Gallbladder (tissue), 1 donor: ENCODE measurements around a stretch of chr2.

DNA sequence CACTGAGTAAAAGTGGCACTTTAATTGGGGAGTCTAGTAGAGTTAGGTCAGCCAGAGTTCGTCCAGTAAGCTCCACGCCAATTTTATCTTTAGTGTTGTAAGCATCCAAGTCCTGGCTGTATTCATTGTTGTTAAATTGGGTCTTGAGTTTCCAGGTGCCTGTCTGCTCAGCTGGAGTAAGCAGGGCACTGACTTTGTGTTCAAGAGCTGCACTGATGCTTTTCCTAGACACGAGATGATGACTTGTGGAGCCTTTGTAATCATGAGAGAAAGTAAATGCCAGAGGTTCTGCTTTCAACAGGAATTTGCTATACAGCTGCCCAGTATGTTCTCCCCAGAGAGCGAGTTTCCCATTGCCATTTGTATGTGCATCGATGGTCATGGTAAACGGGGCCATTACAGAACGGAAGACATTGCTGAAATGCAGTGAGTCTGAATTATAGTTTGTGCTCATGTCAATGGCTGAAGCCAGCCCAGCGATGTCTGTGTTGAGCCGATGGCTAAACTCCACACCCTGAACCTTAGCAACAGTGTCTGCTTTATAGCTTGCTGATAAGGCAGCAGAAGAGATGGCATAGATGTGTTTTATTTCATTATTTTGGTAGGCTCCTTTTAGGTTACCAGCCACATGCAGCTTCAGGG, 33.0 kb downstream of the APOB start:
- PRO-cap: no peak

DNA sequence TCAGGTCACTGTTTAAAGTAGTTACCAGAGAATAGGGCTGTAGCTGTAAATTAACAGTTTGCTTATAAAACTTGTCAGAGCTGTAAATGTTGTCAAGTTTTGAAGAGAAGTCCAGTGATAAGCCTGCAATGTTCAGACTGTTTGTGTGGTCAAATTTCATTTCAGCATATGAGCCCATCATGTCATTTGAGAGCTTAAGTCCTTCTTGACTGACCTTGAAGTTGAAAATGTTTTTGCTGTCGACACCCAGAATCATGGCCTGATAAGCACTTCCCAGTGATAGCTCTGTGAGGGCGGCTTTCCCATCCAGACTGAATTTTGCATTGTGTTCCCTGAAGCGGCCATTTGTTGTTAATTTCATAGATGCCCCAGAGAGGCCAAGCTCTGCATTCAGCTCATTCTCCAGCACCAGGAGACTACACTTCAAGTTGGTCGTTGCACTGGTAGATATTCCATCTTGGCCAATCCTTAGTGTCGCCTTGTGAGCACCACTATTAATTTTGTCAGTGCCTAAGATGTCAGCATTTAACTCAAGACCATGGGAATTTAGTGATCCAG, 32.3 kb downstream of the APOB start:
- PRO-cap: no peak

GRCh38 chr2:21023079-21023790, 20.6 kb downstream of the APOB start:
- PRO-cap: no peak

- PRO-cap: no peak
These were observed 300.6 kb downstream of the TDRD15 start for GRCh38 chr2:21424341-21424725.

DNA sequence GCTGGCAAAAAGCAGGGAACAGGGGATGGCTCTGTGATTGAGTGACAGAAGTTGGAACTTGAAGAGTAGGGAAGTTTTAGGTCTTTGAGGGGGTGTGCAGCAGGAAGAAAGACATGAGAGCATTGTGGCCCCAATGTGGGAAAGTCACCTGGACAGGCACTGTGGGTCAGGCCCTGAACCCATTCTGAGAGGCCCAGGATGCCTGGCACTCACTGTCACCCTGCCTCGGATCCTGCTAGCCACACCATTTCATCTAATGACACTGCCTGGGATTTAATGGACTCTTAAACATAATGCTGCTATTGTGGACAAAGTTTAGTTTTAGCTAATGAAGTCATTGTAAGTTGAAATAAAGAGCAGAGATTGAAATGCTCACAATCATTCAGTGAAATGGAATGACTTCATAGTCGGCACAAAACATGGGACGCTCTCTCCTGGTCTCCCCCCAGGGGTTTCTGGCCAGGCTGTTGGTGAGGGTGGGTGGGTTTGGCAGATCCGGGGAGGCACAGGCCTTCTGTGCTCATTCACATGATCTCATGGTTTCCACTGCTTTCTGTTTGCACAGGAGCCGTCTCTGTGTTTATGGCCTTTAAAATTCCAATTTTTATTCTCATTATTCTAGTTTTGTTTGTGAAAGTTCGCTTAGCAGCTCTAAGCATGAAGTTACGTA, 141.8 kb upstream of the KLHL29 start:
- PRO-cap: bidirectional peak, plus-strand start at position 529 of the sequence, minus-strand start at position 234 of the sequence

DNA sequence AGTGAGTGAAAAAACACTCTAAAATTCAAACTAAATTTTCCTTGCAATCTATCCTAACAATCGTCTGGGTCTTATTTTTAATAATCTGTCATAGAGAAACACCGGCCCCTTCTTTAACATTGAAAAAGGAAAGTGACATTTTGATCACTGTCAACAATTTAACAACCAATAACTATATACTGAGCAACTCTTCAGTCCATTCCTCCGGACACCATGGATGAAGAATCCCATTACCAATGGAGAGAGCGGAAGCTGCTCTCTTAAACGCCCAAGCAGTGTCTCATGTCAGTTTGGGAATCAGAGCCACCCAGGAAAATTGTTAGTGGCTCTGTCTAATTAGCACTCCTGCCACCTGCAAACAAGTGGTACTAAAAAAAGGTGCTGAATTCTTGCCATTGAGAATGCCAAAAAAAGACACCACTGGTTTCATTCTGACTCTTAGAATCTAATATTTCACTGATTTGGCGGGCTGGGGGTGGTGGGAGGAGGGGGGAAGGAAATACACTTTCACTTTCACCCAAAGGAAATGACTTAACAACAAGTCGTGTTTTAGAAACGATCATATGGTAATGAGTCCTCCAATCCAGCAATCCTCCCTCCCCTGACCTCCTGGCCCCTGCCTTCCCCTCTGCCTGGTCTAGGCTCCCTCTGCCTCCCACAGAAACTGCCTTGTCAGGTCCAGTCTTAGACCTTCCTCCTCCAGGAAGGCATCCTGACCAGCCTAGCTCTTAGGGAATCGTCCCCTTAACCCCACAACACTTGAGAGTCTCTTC, 4.5 kb upstream of the KLHL29 start:
- PRO-cap: no peak

GRCh38 chr2:23393649-23394469, 8.9 kb downstream of the KLHL29 start:
- PRO-cap: no peak

DNA sequence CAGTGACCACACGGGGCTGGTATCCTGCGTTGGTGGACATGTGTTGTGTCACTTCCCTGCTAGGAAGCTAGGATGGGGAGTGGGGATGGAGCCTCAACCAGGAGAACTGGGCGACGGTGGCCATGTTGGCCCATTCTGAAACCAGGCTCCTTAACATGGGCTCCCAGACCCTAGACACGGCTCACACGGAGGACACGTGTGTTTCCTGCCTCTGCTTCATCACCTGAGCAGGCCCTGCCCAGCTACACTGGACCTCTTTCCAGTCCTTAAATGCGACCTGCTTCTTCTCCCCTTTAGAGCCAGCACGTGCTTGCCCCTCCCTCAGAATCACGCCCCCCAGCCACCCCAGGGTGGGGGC, 142.0 kb downstream of the KLHL29 start:
- PRO-cap: unidirectional peak, plus-strand start at position 106 of the sequence

- PRO-cap: no peak
These were observed 178.5 kb downstream of the KLHL29 start for GRCh38 chr2:23563369-23563930.

DNA sequence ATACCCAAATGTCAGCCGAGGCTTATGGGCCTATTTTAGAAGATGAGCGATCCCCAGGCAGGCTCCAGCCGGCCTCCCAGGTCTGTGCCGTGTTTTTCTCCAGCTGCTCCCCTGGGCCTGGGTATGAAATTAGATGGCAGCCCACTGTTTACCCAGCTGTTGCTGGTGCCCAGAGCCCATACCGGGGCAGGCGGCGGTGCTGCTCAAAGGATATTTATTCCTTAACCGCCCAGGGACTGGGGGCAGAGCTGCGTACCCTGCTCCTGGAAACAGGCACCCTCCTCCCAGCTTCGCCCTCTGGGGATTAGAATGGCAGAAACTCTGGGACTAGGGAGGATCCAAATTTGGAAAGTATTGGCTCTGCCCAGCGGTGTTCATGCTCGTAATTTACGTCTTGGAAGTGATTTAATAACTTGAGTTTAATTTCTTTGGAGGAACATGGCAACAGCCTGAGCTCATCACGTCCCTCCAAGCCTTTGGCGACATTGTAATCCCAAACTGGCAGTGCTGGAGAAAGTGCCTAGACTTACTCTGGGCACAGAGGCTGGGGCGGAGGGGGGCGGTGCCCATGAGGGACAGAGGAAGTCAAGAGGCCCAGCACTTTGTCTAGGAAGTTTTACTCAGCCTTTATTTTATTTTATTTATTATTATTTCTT, 199.2 kb downstream of the KLHL29 start:
- PRO-cap: no peak

GRCh38 chr2:23887782-23888028, 39.2 kb downstream of the ATAD2B start:
- PRO-cap: no peak

GRCh38 chr2:23927796-23928240, 895 bp upstream of the ATAD2B start:
- PRO-cap: no peak

GRCh38 chr2:24010234-24011291, 678 bp downstream of the MFSD2B start:
- PRO-cap: no peak

- PRO-cap: unidirectional peak, plus-strand start at chr2:24276761
These were observed 83.9 kb downstream of the ITSN2 start for GRCh38 chr2:24276378-24276992.

DNA sequence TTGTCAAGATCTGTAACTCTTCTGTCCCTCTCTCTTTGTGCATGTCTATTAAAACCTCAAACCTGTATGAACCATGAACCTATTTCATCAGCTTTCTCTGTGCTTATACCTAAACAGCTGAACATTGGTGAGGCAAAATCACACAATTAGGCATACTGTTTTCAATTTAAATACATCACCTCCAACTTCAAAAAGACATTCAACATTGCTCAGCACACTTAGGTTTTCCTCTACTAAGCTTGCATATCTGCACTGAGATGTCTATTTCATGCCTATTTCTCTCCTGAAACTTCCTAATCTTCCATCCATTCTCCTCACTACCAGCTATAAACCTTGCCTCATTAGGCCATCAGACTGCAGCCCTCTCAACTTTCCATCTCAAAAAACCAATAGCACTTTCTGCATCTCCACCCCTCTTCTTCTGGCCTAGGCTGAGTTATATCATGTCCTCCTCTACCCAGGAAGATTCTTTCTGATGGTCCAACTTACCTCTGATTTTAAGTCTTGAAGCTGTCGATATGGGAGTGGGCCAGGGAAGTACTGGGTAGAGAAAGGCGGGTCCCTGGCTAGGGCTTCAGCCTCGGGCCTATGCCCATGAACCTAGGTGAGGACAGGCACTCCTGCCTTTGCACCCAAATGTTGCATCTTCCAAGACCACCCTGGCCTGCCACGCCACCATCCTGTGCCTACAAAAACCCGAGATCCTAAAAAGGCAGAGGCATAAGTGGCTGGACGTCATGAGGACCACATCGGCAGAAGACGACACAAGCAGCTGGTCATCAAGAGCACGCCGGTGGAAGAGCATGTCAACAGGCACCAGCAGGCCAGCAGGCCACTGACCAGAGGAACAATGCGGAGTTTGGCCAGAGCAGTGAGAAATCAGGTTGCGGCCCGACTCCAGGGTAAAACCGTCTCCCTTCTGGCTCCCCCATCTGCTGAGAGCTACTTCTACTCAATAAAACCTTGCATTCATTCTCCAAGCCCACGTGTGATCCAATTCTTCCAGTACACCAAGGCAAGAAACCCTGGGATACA, 78.6 kb downstream of the ITSN2 start:
- PRO-cap: no peak

- PRO-cap: no peak
These were observed 74.2 kb downstream of the ITSN2 start for GRCh38 chr2:24286159-24286499.

- PRO-cap: no peak
These were observed 29.4 kb upstream of the NCOA1 start for GRCh38 chr2:24461546-24462178.

GRCh38 chr2:24489464-24490457, 1.3 kb upstream of the NCOA1 start:
- PRO-cap: unidirectional peak, plus-strand start at chr2:24490170

DNA sequence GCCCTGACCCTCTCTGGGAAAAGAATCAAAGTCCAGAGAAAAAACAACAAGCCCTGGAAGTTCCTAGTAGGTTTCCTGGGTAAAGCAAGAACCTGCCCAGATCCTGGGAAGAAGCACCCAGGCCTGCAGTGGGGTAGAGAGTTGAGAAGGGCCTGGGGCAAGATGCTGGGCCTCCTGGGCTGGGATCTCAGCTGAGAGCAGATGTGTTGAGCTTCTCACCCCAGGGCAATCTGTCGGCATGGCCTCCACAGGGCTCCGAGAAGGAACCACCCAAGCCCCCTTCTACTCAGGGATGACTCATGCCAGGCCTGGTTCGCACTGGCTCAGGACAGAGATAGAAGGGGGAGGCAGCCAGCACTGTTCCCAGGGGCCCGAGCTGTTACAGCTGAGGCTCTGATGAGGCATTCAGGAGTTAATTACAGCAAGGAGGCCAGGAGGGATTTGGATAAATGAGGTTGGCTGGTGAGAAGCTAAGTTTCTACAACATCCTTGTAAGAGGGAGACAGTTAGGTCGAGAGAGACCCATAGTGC, 62.5 kb downstream of the CENPO start:
- PRO-cap: no peak

DNA sequence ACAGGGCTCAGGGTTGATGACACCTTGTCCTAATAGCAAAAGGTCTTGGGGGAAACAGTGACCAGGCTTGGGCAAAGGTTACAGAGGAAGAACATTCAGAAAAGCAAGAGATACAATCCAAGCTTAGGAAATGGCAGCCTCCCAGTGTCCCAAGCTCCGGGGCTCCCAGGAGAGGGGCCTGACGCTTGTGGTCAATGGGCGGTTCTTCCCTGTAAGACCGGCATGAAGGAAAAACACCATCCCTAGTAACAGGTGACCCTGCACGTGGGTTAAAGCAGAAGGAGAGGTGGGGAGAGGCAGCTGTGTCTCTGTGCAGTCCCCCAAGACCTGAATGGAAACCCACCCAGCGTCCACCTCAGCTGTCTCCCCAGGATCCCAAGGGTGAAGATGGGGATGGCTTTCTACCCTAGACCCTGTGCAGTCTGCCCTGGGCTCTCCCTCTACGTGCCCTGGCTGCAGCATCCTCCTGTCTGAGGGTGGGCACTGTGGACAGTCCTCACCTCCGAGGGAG, 60.5 kb downstream of the ADCY3 start:
- PRO-cap: no peak